Choroid plexus epithelial cell (primary cell): ENCODE measurements around a stretch of chr2.

GRCh38 chr2:97673522-97674636, 4.4 kb downstream of the C2orf92 start:
- RRBS, result 100% methylated on average over 2 of the region's 15 CpGs

DNA sequence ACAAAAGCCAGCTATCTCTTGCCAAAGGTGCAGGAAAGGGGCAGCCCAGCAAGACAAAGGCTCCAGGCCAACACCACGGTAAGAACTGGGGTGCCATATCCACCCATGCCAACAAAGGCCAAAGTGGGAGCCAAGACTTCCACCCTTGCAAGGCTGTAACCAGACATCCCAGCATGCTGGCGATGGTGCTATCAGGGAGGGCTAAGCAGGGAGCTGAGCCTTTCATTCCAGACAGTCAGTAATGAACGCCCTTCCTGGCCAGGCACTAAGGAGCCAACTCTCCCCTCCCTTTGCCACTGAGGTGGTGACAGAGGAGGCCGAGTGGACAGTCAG, 68.4 kb downstream of the ZAP70 start:
- RRBS, result no CpG with 5 or more reads among the region's 4 CpGs

- RRBS, result no CpG with 5 or more reads among the region's 1 CpG
Observed at GRCh38 chr2:97782176-97782577, 68.8 kb downstream of the ZAP70 start.

- RRBS, result no CpG with 5 or more reads among the region's 6 CpGs
Observed at GRCh38 chr2:97805211-97805986, 92.0 kb downstream of the ZAP70 start.

DNA sequence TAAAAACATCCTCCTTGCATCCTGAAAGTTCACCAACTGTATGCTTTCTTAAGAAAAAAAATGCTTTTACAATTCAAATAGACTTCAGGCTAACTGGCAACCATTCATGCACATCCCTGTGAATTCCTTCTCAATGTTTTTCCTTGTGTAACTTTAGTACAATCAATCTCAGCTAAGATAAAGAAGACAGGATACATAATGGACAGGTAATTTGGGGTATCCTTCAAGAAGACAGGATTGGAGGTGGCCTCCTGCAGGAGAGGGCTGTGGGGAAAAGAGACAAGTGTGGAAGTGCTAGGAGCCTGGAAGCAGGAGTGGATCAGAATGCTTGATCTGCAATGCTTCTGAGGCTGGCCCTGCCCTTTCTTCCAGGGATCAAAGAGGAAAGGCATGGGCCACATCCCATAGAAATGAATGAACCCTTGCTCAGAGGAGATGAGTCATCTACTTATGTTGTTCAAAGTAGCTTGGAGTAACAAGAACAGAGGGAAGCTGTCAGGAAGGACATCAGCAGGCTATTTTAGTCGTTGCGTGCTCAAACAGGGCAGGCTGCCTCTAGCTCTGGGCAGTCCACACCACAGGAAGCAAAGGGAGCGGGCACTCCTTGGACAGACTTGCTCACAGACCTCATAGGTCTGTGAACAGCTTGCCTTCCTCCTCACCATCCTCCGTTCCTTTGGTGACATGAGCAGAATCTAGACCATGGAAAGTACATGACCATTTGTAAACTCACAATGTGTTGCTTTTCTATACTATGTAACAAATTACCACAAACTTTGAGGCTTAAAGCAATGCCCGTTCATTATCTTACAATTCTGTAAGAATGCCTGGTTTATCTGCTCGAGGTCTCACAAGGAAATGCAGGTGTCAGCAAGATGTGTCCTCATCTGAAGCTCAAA, 126.4 kb downstream of the TMEM131 start:
- RRBS, result no CpG with 5 or more reads among the region's 6 CpGs

- RRBS, result no CpG with 5 or more reads among the region's 2 CpGs
Observed at GRCh38 chr2:97931114-97931580, 64.6 kb downstream of the TMEM131 start.

- RRBS, result no CpG with 5 or more reads among the region's 4 CpGs
Observed at GRCh38 chr2:98139729-98139928, 52.7 kb downstream of the VWA3B start.

- RRBS, result no CpG with 5 or more reads among the region's 11 CpGs
Observed at GRCh38 chr2:98153455-98154013, 66.6 kb downstream of the VWA3B start.

DNA sequence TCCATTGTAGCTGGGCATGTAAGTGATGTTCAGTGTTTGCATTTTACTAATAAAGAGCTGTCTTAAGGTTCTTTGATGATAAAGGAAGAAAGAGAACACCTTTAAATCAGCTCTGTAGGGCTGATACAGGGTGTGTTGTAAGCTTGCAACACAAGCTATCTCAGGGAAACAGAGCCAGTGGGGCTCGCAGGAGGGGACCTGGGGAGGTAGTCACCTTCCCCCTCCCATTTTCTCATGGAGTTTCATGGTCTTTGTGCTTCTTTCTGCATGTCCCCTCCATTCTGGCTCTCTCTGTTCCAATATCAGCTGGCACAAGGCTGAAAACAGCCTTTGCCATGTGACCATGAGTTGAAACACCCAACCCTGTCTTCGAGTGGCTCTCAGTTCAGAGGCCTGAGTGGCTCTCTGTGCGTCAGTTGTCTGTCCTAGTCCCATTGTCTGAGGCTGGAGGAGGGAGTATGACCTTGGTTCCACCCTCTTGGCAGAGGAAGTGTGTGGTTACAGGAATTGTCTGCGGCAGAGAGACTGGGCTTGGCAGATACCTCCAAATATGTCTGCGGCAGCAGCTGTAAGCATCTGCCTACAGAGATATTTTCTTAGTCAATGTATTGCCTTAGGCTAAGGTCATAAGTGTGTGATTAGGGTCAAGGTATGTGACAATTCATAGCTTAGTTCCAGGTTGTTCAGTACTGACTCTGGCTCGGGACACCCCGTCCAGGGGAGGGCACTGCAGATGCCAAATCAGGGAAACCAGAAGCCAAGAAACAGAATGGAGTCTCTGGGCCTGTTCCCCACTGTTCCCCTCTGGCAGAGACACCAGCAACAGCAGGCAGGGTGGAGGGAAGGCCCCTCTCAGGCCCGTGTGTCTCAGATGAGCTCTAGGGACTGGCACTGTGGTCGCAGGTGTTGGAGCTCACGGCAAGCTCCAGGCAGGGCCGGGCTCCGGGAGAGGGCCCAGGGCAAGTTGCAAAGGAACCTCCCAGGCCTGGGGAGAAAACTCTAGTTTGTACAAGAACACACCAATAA, 32.7 kb downstream of the CNGA3 start:
- RRBS, result no CpG with 5 or more reads among the region's 12 CpGs

GRCh38 chr2:98465527-98466325, 21.1 kb downstream of the INPP4A start:
- RRBS, result no CpG with 5 or more reads among the region's 11 CpGs

DNA sequence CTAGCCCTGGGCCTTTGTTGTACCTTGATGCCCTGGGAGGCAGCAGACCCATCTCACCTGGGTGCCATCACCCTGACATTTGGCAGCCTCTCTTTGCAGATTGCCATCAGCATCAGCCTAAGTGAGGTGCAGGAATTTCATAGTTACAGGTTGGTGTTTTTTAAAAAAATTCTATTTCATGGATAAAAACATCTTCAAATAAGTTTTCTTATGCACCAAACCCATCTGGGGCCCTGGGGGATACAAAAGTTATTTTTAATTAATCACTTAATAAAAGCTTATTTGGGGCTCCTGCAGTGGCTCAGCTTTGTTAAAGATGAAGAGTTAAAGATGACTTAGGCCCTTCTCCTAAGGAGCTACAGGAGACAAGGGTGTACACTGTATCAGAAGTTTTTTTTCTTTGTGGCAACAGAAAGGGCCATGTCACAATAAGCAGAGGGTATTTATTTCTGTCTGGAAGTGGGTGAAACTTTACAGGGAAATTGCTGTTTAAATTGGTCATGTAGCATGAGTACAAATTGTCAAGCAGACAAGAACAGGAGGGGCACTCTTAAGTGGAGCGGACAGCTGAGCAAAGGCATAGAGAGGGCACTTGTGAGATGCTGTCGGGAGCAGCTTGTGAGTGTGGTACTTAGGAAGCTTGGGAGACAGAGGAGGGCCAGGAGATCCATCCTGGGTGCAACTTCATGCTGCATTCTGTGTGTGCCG, 30.1 kb downstream of the INPP4A start:
- RRBS, result no CpG with 5 or more reads among the region's 3 CpGs

- RRBS, result no CpG with 5 or more reads among the region's 4 CpGs
Observed at GRCh38 chr2:98617346-98618020, 9.1 kb downstream of the UNC50 start.

DNA sequence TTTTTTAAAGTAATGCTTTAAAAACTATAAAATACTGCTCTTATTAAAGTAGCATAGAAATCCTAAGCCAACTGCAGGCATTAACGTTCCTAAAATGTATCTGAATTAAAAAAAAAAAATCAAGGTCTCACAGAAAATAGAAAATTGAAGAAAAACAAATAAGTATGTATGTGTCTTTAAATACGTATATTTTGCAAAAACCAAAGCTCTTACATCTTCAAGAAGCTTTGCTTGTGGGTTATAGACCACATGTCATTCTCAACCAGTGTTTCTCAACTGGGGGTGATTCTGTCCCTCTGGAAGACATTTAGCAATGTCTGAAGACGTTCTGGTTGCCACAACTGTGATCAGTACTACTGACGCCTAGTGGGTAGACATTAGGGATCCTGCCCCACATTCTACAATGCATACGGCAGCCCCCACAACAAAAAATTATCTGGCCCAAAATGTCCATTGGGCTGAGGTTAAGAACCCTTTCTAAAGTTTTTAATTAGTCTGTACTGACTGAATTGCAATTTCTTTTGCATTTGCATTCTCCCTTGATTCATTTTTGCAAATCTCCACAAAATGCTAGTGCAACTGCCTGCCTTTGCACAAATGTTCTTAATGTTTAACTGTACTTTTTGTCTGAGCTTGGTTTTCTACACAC, 48.4 kb downstream of the UNC50 start:
- RRBS, result no CpG with 5 or more reads among the region's 5 CpGs

DNA sequence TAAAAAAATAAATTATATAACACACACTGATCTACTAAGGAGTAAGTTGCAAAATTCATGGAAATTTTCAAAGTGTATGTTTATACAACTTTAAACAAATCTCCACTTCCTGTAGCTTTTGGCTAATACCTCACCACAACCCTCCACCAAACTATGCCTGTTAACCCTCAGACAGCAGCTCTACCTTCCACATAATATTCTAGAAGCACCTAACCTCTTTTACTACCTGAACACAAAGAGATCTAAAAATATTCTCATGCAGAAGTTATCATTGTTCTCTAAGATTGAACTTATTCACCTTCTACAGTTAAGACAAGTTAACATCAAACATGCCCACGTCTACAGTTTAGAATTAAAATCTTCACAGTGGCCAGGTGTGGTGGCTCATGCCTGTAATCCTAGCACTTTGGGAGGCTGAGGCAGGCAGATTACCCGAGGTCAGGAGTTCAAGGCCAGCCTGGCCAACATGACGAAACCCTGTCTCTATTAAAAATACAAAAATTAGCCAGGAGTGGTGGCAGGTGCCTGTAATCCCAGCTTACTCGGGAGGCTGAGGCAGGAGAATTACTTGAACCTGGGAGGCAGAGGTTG, 2.7 kb downstream of the MGAT4A start:
- RRBS, result no CpG with 5 or more reads among the region's 4 CpGs

GRCh38 chr2:98768204-98769223, 37.6 kb upstream of the MGAT4A start:
- RRBS, result no CpG with 5 or more reads among the region's 10 CpGs

DNA sequence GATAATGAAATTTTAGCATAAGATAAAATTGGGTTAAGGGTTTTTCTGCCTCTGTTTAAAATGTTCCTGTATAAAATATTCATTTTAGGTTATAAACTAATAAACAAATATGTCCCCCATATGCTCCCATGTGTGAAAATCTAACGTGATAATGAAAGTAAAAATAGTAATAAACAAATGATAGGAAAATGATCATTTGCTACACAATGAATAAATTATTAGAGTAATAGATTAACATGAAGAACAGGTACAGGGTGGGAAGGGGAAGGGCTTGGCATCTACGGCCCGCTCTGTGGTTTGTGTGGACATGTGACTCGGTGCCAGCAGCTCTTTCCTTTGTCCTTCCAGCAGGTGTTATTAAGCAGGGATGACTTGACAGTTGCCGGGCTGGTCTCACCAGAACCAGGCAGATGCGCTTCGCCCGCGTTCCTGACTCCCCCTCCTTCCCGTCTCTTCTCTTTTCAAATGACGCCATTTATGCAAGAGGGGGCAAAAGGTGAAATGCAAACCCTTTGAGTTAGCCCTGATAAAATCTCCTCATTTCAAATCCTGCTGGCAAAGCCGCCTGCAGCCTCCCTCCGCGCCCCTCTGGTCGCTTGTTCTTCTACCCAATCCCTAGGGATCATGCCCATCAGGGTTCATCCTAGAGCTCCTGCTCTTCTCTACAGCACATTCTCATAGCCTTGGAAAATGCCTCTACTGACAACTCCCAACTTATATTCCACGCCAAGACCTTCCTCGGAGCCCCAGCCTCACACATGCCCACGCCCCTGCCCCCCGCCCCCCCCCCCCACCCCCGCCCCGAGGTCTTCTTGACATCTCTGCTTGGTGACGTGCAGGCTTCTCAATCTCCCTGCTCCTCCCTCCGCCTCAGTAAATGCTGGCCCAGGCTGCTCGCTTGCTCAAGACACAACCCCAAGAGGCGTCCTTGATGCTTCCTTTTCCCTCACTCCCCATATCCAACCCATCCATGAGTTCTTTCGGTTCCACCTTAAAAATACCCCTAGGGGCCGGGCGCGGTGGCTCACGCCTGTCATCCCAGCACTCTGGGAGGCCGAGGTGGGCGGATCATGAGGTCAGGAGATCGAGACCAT, 39.0 kb upstream of the MGAT4A start:
- RRBS, result no CpG with 5 or more reads among the region's 33 CpGs

- RRBS, result no CpG with 5 or more reads among the region's 7 CpGs
Observed at GRCh38 chr2:98794159-98794902, 63.4 kb upstream of the MGAT4A start.

DNA sequence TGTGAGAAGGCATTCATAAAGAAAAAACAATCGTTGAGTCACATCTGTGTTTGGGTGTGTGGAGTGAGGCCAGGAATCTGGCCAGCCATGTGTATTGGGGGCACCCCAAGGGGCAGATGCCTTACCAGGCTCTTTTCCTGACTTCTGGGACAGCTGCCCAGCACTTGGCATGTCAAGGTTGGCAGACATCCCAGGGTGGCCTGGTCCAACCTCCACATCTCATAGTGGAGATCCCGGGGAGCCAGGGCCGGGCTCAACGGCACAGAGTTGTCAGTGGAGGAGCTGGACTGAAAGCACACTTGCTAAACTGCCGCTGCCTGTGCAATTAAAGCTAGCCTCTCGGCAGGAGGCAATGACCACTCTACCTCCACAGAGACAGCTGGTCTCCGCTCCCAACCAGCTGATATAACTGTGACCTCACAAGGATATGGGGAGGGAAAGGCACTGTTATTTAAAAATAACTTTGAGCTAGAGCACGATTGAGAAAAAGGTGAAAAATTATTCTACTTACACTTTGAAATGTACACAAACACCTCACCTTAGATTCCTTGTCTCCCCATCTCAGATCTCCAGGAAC, 75.4 kb upstream of the MGAT4A start:
- RRBS, result no CpG with 5 or more reads among the region's 8 CpGs

GRCh38 chr2:98868891-98869827, 66.9 kb downstream of the CRACDL start:
- RRBS, result no CpG with 5 or more reads among the region's 24 CpGs

GRCh38 chr2:98911768-98912369, 24.2 kb downstream of the CRACDL start:
- RRBS, result no CpG with 5 or more reads among the region's 12 CpGs